Colic lymph node (tissue), 1 donor: ENCODE measurements around a stretch of chr16.

DNA sequence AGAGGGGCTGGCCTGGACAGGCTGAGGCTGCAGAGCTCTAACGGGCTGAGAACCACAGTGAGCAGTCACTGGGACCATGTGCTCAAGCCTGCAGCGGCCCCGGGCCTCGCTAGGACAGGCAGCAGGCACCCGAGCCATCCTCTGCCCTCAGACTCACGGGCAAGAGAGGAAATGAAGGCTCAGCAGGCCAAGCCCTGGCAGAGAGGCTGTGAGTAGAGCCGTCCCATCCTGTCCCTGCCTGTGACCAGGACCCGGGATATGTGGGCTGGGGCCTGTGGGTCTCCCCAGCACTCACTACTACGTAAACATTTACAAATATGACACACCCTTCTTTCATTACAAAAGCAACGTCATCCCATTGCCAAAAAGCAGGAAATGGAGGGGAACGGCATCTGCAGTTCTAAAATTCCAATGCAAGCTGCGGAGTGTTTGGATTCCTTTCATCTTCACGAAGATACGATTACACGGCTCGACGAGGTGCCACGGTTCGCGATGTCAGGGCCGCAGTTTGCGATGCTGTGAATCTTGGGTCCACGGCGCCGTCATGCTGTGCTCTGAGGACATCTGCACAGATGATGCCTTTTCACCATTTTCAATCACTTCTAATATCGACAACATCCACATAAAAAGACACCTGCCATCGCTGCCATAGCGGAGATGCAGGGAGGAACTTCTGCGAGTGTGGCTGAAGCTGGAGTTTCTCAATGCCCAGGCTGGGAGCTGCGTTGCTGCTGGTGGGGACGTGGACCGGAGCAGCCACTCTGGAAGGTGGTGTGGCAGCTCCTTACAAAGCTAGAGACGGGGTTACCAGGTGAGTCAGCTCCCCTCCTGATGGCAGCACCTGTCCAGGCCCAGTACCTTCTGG, 6.7 kb upstream of the APRT start:
- PRO-cap = no peak

- PRO-cap = no peak
Observed at GRCh38 chr16:88855860-88856658, 688 bp downstream of the GALNS start.

GRCh38 chr16:88873248-88873971, 7.0 kb upstream of the PABPN1L start:
- PRO-cap = no peak

DNA sequence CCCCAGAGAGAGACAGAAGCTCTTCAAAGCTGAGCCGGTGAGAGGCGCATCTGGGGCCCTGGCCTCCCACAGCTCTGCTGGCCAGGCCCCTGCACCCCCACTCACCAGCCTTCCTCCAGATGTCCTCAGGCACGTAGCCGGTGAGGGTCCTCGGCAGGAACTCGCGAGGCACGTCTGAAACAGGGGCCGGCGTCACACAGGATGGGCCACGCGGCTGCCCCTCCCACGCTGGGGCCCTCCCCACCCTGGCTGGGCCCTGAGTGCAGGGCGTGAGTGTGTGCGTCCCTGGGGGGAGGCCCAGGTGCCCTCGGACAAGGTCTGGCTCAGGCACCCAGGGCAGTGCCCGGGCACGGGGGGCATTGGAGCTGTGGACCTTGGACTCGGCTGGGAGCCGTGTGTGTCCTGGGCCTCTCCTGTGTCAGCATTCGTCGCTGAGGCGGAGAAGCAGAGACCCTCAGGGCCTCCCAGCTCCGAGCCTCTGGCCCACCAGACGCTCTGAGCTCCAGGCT, 14.2 kb upstream of the PABPN1L start:
- PRO-cap = no peak

DNA sequence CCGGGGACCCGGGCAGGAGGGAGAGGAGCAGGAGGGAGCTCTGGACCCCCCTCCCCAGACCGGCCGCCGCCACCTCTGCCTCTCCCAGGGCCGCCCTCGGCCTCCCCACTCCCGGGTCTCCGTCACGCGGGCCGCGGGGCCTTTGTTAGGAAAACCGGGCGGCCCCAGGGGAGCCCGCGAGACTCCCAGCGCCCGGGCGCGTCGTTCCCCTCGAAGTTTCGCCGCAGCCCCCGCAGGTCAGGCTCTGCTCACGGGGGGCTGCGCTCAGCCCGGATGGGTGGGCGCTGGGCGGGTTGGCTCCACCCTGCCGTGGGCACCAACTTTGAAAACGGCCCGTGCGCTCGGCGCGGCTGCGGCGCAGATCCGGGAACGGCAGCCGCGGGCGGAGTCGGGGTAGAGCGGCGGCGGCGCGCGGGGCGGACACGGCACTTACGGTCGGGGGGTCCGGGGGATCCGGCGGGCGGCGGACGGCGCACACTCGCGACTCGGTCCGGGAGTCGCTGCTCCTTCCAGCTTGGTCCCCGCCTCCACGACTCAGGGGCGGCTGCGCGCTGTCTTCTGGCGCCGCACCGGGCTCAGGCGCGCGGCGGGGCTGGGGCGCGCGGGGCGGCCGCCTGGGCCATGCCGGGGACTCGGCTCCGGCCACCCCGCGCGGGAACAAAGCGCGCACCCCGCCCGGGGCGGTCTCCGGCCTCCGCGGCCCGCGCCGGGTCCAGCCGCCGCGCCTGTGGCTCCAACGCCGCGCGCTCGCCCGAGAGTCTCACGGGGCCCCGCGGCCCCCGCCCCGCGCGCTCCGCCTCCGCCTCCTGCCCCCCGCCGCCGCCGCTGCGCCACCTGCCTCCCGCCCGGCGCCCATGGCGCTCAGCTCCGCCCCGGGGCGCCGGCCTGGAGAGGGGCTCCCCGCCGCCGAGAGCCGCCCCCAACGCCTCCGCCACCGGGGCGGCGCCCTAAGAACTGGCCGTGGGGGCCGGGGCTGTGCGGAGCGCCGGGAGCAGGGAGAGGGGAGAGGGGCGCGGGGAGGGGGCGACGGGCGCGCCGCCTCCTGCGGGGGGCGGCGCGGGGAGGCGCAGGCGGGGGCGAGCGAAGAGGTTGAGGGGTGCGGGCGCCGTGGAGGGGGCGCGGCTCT, 36.1 kb downstream of the CBFA2T3 start:
- PRO-cap = bidirectional peak, plus-strand start at position 802 of the sequence, minus-strand start at position 781 of the sequence

- PRO-cap = no peak
Observed at GRCh38 chr16:89095248-89096030, 1.8 kb downstream of the ACSF3 start.

DNA sequence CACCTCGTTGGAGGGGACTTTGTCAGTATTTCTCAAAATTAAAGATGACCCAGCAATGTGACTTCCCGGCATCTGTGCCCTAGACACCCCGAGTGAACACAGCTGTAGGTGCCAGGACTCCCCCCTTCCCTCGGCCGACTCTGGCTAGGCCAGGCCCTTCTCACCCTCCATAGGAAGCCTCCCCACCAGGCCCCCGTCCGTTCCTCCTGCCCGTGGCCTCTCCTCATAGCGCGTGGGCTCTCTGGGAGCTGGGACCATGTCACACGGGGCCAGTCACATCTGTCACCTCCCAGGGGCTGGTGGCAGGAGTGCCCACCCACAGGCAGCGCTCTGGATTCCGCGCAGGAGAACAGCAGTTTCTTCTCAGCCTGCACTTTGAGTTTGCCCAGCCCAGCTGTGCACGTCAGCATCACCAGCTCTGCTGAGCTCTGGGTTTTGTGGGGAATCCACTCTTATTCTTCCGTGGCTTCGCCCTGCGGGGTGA, 3.0 kb downstream of the ACSF3 start:
- PRO-cap = no peak

GRCh38 chr16:89101586-89102039, 8.0 kb downstream of the ACSF3 start:
- PRO-cap = unidirectional peak, plus-strand start at chr16:89101883

GRCh38 chr16:89122514-89123101, 29.0 kb downstream of the ACSF3 start:
- PRO-cap = unidirectional peak, minus-strand start at chr16:89122624; unidirectional peak, minus-strand start at chr16:89122720

GRCh38 chr16:89133735-89134022, 37.9 kb upstream of the CDH15 start:
- PRO-cap = no peak

GRCh38 chr16:89156778-89157286, 14.7 kb upstream of the CDH15 start:
- PRO-cap = no peak

DNA sequence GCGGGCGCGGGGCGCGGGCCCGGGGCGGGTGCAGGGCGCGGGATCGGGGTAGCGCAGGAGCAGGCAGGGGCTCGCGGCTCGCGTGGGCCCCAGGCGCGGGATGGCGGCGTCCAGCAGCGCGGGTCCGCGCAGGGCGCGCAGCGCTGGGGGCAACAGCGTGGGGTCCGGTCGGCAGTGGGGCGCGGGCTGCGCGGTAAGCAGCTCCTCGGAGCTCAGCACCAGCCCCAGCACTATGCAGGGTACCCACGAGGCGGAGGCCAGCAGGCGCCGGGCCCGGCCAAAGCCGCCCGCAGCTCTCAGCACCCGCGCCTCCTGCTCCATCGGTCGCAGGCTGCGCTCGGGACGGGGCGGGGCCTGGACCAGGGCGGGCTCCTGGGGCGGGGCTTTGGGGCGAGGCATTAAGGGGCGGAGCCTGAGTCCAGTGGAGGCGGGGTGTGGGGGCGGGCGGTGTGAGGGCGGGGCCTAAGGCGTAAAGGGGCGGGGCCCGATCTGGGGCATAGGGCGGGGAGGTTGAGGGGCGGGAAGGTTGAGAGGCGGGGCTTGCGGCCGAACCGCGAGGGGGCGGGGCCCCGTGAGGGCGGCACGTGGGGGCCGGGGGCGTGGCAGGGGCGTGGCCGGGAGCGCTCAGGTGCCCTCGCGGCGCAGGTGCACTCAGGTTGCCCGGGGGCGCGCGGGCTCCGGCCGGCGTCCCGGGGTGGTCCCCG, 1.2 kb upstream of the SLC22A31 start:
- PRO-cap = no peak

DNA sequence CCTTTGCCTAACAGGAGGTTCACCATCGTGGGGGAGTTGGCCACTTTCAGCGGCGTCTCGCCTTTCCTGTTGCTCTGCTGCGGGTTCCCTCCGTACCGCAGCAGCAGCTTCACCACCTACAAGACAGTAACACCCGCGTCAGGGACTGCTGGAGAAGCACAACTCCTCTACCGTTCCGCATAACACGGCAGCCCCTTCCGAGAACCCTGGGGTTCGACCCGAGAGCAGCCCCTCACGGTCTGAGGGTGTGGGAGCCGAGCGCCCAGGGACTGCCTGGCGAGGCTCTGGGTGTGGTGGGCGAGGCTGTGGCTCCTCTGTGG, 68.5 kb downstream of the ZNF778 start:
- PRO-cap = no peak

DNA sequence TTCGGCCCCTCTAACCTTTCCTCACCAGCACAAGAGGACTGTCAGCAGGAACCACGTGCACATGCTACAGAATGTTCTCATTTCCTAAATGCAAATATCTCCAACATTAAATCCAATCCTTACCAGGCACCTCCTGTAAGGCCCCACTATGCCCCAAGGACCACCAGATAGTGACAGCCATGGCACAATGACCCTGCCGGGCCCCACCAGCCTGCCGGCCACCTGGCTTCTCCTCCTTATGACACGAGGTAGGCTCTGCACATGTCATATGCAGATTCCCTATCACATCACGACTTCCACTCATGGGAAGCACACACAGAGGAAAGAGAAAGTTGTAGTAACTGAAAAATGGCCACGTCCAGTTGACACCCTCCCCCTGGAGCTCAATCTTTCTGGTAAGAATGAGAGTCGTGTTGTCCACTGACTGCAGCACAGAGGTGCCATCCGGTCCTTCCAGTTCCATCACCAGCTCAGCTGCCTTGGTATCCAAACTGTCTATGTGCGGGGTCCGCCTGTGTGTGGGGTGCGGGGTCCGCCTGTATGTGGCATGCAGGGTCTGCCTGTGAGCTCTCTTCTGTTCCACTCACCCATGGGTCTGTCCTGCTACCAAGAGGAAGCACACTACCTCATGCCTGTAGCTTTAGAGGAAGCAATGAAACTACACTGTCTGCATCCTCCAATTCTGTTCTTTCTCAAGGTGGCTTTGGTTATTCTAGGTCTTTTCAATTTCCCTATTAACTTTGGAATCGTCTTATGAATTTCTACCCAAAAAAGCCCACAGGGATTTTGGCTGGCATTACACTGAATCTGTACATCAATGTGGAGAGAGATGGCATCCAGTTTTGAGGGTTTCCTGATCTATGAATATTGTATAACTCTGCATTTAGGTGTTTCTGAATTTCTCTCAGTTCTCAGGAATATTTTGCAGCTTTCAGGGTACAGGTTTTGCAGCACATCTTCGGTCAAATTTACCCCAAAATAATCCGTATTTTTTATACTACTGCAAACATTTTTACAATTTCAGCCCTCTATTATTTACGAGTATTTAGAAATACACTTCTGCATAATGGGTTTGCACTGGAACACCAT, 92.5 kb downstream of the ZNF778 start:
- PRO-cap = no peak

DNA sequence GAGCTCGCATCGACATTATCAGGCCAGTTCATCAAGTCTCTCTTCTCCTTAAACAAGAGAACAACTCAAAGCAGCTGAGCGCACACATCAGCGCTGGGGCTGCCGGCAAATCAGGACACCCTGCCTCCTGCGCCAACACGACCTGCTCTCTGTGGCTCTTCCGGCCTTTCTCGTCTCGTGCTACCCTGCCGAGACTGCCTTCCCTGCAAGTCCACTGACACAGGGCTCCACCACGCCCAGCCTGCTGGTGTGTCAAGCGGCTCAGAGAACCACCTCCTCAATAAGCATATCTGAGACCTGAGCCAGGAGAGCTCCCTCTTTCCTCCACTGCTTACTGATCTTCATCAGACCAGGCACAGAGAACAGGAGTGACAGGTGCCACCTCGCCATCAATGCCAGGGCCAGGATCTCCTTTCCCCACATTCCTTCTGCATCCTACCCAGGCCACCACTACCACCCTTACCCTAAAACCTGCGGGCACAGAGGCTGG, 96.9 kb downstream of the ZNF778 start:
- PRO-cap = no peak

- PRO-cap = unidirectional peak, plus-strand start at chr16:89357553
Observed at GRCh38 chr16:89357137-89357997, 133.0 kb downstream of the ANKRD11 start.

- PRO-cap = unidirectional peak, plus-strand start at chr16:89361320
Observed at GRCh38 chr16:89360777-89361688, 129.3 kb downstream of the ANKRD11 start.

GRCh38 chr16:89364373-89365077, 125.8 kb downstream of the ANKRD11 start:
- PRO-cap = no peak

DNA sequence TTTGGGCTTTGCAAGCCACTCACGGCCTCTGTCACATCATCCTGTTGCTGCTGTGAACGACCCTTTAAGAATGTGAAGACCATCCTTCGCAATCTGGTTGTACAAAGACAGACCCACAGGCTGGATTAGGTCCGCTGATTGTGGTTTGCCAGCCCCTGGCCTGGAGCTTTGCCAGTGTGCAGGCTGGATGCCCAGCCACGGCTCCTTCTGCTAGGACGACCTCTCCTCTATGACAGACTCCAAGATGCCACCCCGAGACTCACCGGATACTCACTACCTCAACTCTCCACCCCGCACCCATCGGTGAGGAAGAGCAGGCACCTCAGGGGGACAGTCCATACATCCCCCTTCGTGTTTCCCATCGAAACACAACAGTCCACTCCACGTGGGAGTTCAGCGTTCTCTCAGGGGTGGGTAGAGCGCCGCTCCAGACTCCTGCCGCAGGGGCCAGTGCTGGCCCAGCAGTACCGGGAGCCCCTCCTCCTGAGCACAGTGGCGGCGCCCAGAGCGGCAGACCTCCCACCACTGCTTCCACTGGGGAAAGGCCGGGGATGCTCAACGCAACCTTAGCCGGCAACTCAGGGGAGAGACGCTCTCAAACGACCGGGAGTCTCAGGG, 123.4 kb downstream of the ANKRD11 start:
- PRO-cap = no peak

DNA sequence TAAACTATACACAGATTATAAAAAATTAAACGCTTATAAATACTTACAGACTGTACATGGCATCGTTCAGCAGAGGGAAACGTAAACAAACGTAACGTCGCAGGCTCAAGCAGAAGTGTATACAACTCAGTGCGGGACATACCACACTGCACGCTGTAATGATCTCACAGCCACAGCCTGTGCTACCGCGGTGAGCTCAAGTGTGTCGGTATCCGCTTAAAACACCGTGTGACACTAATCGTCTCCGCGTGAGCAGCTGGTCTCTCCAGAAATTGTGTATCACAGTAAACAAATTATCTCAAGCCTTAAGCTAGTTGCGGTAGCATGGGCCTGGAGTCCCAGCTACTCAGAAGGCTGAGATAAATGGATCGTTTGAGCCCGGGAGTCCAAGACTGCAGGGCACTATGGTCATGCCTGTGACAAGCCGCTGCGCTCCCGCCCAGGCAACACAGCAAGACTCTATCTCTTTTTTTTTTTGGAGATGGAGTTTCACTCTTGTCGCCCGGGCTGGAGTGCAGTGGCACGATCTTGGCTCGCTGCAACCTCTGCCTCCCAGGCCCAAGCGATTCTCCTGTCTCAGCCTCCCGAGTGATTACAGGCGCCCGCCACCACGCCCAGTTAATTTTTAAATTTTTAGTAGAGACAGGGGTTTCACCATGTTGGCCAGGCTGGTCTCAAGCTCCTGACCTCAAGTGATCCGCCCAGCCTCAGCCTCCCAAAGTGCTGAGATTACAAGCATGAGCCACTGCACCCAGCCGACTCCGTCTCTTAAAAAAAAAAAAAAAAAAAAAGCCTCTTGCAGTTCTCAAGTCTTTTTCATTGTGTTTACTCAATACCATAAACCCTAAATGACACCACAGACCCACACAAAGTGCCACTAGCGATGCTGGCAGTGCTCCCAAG, 115.1 kb downstream of the ANKRD11 start:
- PRO-cap = bidirectional peak, plus-strand start at position 313 of the sequence, minus-strand start at position 117 of the sequence